H1 (cell line): ENCODE measurements around a stretch of chr3.

GRCh38 chr3:194976864-194977288, 291.2 kb downstream of the FAM43A start:
- RRBS = no CpG with 5 or more reads among the region's 7 CpGs
CAGE:
- cytosol, long polyA plus RNA = no peak
- long polyA plus RNA = no peak
- nucleus, long polyA plus RNA = no peak

DNA sequence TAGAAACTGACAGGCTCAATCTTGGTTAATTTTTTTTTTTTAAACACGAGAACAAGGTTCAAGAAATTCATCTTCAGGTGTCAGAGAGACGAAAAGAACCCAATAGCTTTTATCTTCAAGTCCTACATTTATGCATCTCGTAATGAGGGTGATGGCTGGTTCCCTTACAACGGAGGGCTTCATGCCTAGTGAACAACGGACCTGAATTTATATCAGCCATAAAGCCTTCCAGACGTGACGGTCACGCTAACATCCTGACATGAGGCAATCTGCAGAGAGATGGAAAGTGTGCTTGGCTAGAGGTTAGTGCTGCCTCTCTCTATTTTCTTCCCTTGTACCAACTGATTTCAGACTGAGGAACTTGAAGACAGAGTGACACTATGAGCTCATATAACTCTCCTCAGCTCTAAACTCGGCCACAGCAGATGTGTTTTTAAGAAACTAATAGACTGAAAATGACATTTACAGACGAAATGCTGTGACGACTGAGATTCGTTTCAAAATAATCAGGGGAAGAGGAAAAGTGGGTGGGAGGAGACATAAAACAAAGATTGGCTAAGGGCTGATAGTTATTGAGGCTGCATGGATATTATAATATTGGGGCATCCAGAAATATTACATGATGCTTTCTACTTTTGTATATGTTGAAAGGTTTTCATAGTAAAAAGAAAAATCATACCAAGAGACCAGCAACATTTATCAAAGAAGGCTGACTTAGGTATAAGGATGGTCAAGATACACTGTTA, 122.4 kb downstream of the XXYLT1 start:
- RRBS = no CpG with 5 or more reads among the region's 12 CpGs
CAGE:
- cytosol, long polyA plus RNA = no peak
- long polyA plus RNA = no peak
- nucleus, long polyA plus RNA = no peak

GRCh38 chr3:195173698-195174142, 97.2 kb downstream of the XXYLT1 start:
- RRBS = no CpG with 5 or more reads among the region's 8 CpGs
CAGE:
- cytosol, long polyA plus RNA = no peak
- long polyA plus RNA = no peak
- nucleus, long polyA plus RNA = no peak

- RRBS = no CpG with 5 or more reads among the region's 8 CpGs
CAGE:
- cytosol, long polyA plus RNA = no peak
- long polyA plus RNA = no peak
- nucleus, long polyA plus RNA = no peak
These were observed 66.6 kb downstream of the XXYLT1 start for GRCh38 chr3:195204368-195204732.

GRCh38 chr3:195223103-195223845, 47.7 kb downstream of the XXYLT1 start:
- RRBS = no CpG with 5 or more reads among the region's 9 CpGs
CAGE:
- cytosol, long polyA plus RNA = no peak
- long polyA plus RNA = no peak
- nucleus, long polyA plus RNA = no peak

DNA sequence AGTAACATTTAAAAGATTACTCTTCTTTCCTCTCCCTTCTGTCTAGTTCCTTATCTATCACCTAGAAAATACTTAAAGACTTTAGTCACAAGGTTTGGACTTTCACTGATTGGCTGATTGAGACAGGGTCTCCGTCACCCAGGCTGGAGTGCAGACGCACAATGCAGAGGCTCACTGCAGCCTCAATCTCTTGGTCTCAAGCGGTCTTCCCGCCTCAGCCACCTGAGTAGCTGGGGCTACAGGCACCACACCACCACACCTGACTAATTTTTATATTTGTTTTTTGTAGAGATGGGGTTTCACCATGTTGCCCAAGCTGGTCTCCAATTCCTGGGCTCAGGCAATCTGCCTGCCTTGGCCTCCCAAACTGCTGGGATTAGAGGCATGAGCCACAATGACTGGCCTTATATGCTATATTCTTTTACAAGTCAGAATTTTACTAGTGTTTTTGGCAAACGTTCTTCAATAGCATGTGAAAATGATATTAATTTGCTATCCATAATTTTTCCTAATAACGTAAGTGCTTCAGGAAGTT, 44.0 kb upstream of the XXYLT1 start:
- RRBS = no CpG with 5 or more reads among the region's 6 CpGs
CAGE:
- cytosol, long polyA plus RNA = no peak
- long polyA plus RNA = no peak
- nucleus, long polyA plus RNA = no peak

DNA sequence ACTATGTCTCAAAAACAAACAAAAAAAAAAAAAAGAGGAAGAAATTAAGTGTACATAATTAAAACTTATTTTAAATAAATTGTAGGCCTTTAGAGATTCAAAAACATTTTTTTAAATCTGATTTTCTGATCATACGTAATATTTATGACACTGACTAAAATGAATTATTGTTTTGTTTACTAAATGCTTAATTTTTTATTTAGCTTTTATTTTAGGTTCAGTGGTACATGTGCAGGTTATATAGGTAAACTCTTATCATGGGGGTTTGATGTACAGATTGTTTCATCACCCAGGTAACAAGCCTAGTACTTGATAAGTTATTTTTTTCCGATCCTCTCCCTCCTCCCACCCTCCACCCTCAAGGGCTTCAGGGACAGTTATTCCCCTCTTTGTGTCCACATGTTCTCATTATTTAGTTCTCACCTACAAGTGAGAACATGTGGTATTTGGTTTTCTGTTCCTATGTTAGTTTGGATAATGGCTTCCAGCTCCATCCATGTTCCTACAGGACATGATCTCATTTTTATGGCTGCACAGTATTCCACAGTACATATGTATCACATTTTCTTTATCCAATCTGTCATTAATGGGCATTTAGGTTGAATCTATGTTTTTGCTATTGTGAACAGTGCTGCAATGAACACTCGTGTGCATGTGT, 73.6 kb downstream of the ACAP2 start:
- RRBS = no CpG with 5 or more reads among the region's 3 CpGs
CAGE:
- cytosol, long polyA plus RNA = no peak
- long polyA plus RNA = no peak
- nucleus, long polyA plus RNA = no peak

DNA sequence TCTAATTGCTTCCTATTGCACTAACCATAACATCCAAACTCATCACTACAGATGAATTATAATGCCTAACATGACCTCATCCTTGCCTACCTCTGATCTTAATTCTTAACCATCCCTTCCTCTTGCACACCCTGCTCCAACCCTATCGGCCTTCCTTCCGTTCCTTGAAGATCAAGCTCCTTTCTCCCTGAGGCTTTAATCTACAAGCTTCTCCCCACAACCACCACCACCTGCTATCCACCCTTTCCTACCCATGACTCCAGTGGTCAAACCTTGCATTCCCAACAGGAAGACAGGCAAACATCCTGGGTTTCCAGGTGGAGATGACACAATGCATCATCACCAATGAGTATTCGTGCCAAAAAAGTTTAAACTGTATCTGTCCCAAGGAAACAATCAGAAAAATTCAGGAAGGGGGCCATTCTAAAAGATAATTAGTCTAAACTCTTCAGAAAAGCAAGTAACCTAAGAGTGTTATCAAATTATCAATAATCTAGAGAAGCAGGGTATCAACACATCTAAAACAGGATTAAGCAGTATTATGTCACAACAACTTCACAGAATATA, 16.7 kb downstream of the ACAP2 start:
- RRBS = no CpG with 5 or more reads among the region's 3 CpGs
CAGE:
- cytosol, long polyA plus RNA = no peak
- long polyA plus RNA = no peak
- nucleus, long polyA plus RNA = no peak

DNA sequence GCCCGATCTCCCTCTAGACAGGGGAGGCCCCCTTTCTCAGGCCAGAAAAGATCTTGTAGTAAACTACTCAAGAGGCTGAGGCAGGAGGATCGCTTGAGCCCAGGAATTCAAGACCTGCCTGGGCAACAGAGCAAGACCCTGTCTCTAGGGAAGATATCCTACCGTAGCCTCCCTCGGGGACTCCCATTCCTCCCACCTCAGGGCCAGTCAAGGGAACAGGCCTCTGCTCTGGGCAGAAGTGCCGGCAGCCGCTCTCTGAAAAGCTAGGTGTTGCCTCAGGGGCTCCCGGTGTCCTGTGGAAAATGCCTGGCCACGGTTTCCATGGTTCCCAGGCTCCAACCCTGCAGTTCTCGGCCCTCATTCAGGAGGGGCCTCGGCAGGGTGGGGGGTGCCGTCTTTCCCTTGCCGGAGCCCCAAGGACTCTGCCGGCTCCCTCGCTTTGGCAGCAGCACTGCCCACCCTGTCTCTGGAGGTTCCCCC, 34.0 kb upstream of the APOD start:
- RRBS = no CpG with 5 or more reads among the region's 14 CpGs
CAGE:
- cytosol, long polyA plus RNA = no peak
- long polyA plus RNA = no peak
- nucleus, long polyA plus RNA = no peak

GRCh38 chr3:195693483-195694461, 27.0 kb upstream of the MUC20 start:
- RRBS = no CpG with 5 or more reads among the region's 16 CpGs
CAGE:
- cytosol, long polyA plus RNA = no peak
- long polyA plus RNA = no peak
- nucleus, long polyA plus RNA = start-site peak on the plus strand at chr3:195694005-195694084, 8 reads

GRCh38 chr3:195724855-195725205, 4.1 kb downstream of the MUC20 start:
- RRBS = no CpG with 5 or more reads among the region's 12 CpGs
CAGE:
- cytosol, long polyA plus RNA = no peak
- long polyA plus RNA = no peak
- nucleus, long polyA plus RNA = no peak

- RRBS = 44% methylated on average over 2 of the region's 21 CpGs
CAGE:
- cytosol, long polyA plus RNA = no peak
- long polyA plus RNA = no peak
- nucleus, long polyA plus RNA = no peak
These were observed 4.0 kb downstream of the MUC4 start for GRCh38 chr3:195807599-195808309.

DNA sequence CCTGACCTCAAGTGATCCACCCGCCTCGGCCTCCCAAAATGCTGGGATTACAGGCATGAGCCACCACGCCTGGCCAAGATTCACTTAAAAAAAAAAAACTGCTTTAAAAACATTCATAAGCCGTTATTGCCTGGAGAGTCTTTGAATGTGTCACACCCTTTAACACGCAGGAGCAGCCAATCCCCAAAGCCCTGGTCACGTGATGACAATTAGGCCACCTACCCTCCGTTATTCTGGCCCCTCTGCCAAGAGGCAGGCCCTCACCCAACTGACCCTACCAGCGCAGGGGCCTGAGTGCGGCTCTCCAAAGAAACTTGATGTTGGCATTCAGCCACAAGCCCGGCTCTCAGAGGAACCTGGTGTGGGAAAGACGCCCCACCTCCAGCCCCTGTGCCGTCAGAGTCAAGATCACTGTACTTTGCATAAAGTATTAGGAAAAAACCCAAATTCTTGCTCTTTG, 11.5 kb upstream of the MUC4 start:
- RRBS = no CpG with 5 or more reads among the region's 12 CpGs
CAGE:
- cytosol, long polyA plus RNA = no peak
- long polyA plus RNA = no peak
- nucleus, long polyA plus RNA = no peak

GRCh38 chr3:195823981-195824413, 12.3 kb upstream of the MUC4 start:
- RRBS = no CpG with 5 or more reads among the region's 14 CpGs
CAGE:
- cytosol, long polyA plus RNA = no peak
- long polyA plus RNA = no peak
- nucleus, long polyA plus RNA = no peak

- RRBS = no CpG with 5 or more reads among the region's 8 CpGs
CAGE:
- cytosol, long polyA plus RNA = no peak
- long polyA plus RNA = no peak
- nucleus, long polyA plus RNA = no peak
These were observed 40.6 kb upstream of the MUC4 start for GRCh38 chr3:195852189-195852917.

- RRBS = 48% methylated on average over 9 of the region's 33 CpGs
CAGE:
- cytosol, long polyA plus RNA = no peak
- long polyA plus RNA = no peak
- nucleus, long polyA plus RNA = no peak
These were observed 44.9 kb downstream of the TNK2 start for GRCh38 chr3:195863054-195864157.

DNA sequence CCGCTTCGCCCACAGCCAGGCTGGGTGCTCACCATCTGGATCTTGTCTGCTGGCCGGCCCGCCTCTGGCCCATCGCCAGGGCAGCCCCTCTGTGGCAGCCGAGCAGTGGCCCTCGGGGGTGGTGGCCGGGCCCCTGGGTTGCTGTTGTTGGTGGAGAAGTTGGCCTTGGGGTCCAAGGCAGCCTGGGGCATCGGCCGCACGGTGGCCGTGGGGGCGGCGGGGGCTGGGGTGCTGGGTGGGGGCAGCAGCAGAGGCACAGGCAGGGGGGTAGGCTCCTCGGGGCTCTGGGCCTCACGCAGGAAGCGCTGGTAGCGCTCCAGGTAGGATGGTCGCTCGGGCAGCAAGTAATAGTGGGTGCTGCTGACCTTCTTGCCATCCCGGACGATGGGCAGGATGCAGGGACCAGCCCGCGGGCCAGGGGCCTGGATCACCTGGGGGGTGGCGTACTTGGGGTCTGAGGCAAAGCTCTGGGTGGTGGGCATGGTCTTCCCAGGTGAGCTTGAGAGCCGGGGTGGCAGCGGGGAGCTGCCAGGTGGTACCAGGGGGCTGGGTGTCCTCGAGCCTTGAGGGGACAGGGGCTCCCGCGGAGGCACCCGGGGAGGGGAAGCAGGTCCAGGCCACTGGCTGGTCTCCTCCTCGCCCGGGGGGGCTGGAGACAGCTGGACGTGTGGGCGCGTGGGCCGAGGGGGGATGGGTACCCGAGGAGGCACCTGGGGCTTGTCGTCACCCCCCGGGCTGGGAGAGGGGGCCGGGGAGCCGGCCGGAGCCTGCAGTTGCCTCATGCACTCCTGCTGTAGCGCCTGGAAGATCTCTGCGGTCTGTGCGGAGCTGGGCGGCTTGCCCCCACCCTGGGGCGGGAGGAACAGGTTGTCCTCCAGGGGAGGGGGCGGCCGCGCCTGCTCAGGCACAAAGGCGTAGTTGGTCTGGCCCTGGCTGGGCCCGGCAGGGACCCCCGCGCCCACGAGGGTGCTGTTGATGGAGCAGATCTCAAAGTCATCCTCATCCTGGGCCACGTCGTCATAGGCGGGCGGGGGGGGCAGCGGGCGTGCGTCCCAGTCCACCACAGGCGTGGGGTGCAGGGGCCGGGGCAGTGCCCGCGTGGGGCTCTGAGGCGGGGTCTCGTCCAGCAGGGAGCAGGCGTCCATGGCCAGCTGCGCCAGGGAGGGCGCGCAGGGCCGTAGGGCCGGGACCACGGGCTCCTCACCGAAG, 40.6 kb downstream of the TNK2 start:
- RRBS = 93% methylated on average over 20 of the region's 77 CpGs
CAGE:
- cytosol, long polyA plus RNA = no peak
- long polyA plus RNA = no peak
- nucleus, long polyA plus RNA = no peak

DNA sequence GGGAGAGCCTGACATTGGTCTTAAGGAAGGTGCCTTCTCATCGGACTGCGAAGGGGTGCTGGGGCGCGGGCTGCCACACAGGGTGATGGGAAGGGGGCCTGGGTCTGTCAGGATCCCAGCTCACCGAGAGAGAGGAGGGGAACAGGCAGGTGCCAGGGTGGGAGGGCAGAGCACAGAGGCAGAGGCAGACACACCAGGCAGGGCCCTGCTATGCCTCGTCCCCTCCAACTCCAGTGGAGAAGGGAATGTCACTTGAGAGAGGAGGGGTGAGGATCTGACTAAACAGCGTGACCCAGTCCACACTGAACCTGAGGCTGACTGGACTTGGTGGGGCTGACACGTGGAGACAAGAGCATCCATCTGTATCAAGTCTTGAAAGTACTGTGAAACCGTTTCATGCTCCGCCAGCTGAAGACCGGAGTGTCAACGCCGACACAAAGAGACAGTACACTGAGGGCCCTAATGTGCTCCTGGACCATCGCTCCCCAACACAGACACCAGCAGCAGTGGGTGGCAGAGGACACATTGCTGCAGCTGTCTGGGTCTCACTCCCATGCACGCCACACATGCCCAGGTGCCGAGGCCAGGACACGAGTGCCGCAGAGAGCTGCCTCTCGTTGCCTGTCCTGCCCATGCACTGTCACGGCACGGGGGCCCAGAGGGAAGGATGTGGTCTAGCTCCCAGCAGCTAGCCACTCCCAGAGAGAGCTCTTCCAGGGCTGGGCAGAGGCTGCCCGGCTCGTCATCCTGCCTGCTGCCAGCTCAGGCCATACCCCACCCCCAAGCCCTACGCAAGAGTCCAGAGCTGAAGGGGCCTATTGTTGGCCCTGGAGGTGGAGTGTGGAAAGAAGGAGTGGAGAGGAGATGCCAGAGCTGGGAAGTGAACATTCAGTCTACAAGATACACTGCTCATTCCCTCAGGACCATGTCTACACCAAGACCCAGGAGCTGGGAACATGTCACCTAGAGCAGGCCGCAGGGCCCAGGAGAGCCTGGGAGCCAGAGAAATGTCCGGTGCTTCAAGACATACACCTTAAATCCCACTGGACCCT, 7.9 kb downstream of the TNK2 start:
- RRBS = 100% methylated on average over 1 of the region's 26 CpGs
CAGE:
- cytosol, long polyA plus RNA = no peak
- long polyA plus RNA = no peak
- nucleus, long polyA plus RNA = no peak

- RRBS = no CpG with 5 or more reads among the region's 18 CpGs
CAGE:
- cytosol, long polyA plus RNA = no peak
- long polyA plus RNA = no peak
- nucleus, long polyA plus RNA = no peak
These were observed 28.6 kb upstream of the TFRC start for GRCh38 chr3:196110436-196110952.

DNA sequence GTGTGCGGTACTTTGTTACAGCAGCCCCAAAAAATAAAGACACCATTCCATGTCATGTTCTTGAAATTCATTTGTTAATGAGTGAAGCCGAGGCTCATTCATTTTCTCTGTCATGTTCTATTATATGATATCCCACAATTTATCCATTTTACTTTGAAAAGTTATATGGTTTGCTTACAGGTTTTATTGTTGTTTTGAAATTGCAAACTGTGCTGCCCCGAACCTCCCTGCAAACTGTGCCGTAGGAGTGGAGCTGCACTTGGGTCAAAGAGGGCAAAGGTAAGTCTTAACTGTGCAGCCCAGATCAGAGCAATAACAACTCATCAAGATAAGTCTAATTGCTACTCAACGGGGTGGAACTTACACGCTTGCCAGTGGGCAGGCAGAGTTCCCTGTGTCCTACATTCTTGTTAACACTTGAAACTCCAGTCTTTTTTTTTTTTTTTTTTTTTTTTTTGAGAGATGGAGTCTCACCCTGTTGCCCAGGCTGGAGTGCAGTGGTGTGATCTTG, 33.3 kb downstream of the ZDHHC19 start:
- RRBS = no CpG with 5 or more reads among the region's 6 CpGs
CAGE:
- cytosol, long polyA plus RNA = no peak
- long polyA plus RNA = no peak
- nucleus, long polyA plus RNA = no peak